ENCODE data around the genes SIDT1, ATP6V1A and DRD3.

DNA sequence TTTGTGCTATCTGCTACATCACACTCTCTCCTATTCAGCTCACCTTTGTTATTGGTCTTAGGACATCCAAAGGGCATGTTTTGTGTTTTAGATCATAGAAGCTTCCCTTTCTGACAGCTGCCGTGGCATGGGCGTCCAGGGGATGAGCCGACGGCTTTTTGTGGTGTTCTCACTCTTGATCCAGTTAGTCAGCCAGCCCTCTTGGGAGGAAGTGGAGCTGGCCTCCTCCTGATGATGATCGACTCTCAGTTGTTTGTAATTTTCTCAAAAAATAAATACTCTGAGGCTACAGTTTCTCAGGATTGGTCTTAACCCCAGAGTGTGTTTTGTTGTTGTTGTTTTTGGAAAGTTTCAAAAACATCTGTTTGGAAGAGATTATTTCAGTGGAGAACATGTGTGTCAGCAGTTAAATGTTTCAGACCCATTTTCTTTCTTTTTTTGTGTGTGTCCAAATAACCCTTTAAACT lies 34.4 kb downstream of the BOC start:
- PRO-cap = no peak

DNA sequence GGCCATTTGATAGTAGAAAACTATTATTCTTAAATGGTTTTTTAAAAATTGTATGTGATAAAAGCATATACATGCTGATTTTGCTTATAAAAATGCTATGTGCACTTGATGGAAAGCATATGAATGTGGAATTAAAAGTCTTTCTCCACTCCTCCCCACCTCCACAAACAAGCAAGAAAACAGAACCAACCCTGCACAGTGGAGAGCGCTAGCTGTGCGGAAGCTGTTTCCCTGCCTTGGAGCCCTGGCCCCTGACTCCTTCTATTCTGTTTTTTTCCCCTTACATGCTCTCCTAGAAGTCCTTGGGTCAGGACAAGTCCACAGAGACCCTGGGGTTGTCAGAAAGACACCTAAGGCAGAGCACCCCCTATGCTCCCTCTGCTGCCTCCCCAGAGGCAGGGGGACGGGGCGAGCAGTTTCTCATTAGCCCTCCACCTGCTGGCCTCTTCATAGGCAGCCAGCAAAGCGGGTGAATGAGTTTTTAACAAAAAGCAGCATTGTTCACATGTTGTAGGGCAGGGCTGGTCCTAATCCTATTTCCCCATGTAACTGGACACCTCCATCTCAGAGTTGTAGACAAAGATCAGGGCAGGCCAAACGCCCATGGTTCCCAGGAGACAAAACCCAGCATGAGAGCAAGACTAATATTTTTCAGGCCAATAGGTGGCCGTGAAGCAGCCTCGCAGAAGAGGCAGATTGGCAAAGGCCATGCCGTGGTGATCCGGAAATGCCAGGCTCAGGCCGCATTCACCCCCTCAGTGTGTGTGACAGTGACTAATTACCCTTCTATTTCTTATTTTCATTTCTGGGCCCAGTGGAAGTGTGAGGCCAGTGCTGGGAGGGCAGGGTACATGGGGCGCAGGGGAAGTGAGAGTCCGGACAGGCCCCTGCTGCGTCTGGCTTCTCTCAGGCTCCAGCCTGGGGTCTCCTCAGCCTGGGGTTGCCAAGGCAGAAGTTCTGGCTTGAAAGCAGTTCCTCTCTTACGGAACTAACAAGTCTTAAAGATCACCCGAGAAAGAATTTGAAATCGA lies 64.5 kb downstream of the BOC start:
- PRO-cap = no peak

GRCh38 chr3:113498546-113499743 lies 16.0 kb downstream of the SPICE1 start:
- PRO-cap = no peak

DNA sequence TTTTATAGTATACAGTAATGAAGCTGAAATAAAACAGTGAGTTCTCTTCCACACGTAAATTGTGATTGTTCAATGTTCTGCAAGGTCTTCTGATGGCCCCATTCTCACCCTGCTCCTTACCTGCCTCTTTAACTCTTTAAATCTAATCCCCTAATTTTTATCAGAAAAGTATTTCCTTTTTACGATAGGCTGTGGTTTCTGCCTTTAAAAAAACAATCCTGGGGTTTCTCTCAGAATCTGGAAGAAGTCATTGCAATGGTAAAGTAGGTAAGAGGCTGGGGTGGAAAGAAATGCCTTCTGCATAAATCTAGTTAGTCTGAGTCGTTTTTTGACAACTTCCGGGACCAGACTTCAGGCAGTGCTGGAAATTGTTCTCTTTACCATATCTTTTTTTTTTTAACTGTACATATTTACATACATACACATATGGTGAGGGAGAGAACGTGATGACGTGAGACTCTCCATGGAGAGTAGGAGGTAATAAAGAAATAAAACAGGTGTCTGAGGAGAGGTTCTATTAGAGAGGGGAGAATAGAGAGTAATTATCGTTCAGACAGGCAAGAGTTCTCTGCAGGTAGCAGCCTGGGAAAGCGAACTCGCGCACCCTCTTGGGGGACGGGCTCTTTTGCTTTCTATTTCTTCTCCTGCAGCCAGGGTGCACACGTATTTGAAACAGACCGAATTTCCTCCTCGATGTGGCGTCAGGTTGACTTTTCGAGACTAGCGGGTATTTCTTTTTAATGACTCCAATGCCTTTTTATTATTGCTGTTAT lies at the start of gene SIDT1:
SIDT1 (plus strand) TSS at position 664 of the 773 bp plus-strand sequence.
- PRO-cap = no peak

- PRO-cap = no peak
Measured at GRCh38 chr3:113697075-113697947, 869 bp upstream of the USF3 start.

DNA sequence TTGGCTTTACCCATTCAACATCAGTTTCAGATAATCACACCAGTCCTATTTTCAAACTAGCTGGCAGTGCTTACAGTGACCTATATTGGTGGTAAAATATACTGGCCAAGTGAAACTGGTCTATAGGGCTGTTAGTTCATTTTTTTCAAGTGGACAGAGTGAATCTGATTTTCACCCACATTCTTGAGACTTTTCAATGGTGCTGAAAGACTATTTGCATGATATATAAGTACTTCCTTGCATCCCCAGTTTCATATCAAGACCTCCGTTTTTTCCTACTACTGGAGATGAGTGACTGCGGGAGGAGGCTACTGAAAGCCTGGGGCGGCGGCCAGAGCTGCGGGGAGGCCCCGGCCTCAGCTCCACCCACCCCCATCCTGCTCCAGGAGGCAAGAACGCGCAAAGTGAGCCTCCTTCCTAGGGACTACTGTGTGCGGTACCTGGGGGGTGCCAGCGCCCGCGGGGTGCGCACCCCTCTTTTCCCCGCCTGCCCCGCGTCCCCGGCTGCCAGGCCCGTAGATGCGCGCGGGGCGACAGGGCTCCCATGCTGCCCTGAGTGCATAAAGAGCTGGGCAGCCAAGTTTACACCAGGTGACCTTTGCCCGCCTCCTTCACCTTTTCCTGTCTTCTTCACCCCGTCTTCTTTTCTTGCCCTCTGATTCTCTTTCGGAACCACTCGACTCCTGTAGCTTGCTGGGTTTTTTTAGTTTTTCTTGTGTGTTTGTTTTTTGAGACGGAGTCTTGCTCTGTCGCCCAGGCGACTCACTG lies 2.4 kb upstream of the USF3 start:
- PRO-cap = no peak

DNA sequence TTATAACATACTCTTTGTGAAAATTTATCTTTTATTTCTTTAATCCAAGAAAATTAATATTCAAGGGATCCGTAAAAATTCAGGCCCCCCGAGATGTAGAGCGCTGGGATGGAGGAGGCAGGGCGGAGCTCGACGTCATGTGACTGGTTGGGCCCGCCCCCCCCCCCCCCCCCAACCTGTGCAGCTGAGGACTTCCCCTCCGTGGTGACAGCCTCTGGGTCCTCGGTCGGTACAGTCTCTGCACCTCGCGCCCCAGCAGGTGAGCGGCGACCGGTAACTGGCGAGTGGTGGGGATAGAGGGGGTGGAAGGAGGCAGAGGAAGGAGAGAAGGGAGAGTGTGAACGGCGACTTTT lies at the start of gene ATP6V1A:
ATP6V1A (plus strand) TSS at position 181 of the 353 bp plus-strand sequence.
- PRO-cap = bidirectional peak, plus-strand start at position 210 of the sequence, minus-strand start at position 139 of the sequence

- PRO-cap = no peak
Measured at GRCh38 chr3:114036494-114037023, 19.8 kb downstream of the CCDC191 start.

- PRO-cap = no peak
Measured at GRCh38 chr3:114070574-114070958, 14.0 kb downstream of the QTRT2 start.

DNA sequence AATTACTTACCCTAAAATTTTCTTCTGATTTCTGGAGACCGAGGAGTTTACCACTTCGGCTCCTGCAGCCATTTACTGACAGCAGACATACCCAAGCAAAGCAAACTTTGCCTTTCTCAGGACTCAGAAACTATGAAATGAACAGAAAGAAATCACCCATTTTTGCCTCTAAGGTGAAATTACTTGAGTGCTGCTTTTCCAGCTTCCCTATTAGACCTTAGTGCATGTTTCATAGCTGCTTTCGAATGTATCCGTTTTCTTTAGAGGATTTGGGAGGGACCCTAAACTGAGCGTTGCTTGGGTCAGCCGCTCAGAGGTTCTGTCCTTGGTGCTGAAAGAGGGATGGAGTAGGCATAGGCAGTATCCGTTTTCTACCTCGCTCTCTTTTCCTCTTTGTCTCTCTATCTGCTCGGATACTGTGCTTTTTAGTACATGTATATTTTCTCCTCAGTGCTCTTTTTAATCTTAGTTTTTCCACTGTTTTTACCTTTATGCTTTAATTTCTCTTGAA lies at the start of gene DRD3:
DRD3 (minus strand) TSS at position 406 of the 511 bp plus-strand sequence.
- PRO-cap = no peak

GRCh38 chr3:114214619-114215624 lies 22.5 kb downstream of the ZNF80 start:
- PRO-cap = no peak

- PRO-cap = no peak
Measured at GRCh38 chr3:114231638-114232036, 5.7 kb downstream of the ZNF80 start.

- PRO-cap = no peak
Measured at GRCh38 chr3:114318825-114320049, 25.4 kb downstream of the TIGIT start.

GRCh38 chr3:114452956-114453472 lies 159.2 kb downstream of the TIGIT start:
- PRO-cap = no peak

DNA sequence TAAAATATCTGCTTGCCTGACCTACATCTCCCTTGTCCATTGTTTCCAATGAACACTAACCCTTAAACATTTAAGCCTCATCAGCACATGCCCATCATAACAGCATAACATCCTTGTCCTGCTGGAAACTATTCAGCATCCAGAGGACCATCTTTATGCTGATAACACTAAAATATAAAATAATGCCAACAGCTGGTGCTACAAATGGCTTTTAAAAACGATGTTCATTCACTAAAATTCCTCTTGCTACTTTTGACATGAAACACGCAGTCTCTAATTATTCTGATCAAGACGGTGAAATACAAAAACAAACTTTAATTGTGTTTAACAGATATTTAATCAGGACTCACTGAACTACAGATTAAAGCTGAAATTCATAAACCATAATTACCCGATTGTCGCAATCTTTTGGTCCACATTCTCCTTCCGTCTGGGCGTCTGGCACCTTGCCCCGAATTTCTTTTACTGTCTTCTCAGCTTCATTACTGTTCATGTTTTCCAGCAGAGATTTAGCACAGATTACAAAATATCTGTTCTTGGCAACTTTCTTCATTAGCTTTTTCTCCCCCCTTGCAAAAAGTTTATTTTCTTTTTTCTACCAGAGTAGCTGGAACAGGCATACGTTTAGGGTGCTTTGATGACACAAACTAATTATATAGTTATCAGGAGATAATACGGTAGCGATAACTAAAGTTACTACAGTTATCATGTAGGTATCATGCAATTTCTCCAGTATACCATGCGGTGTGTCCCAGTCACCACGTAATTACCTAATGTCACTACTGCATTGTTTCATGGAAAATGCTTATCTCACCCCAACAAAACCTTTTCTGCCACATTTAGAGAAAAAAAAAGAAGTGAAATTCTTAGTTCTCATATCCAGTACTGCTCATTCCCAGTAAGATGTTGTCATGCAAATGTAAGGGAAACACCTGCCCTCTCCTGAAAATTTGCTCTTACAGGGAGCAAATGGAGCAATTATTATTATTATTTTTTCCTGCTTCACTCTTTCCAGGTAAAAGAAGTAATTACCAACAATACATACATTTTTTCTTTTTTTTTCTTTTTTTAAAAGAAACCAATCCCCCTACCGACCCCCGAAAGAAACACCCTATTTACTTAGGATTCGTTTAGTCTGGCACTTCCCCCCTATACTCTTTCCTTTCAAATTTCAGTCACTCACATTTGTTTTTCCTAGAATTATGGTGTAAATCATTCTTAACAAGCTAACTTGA lies 271.5 kb downstream of the TIGIT start:
- PRO-cap = no peak

DNA sequence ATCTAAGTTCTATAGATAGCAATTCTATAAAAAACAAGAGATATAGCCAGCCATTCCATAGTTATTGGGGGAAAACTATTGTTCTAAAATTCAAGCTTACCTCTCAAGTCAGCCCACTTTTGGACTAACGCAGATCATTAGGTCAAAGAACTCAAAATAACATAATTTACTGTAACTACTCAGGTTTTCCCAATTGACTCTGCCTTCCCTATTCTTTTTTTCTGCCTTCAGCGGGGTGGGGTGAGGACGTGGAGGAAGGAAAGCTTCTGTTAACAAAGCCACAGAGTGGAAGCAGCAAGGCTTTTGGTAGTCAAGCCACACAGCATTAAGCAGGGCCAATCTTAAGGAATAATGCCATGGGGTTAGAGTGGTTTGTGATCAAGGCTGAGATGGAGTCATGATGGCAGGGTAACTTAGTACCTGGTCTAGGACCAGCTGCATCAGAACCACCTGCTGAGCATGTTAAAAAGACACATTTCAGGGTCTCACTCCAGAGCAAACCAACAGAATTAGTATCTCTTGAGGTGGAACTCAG lies 277.5 kb downstream of the TIGIT start:
- PRO-cap = no peak

- PRO-cap = no peak
Measured at GRCh38 chr3:114658973-114659804, 365.4 kb downstream of the TIGIT start.

GRCh38 chr3:114774867-114775429 lies 372.1 kb downstream of the ZBTB20 start:
- PRO-cap = no peak

DNA sequence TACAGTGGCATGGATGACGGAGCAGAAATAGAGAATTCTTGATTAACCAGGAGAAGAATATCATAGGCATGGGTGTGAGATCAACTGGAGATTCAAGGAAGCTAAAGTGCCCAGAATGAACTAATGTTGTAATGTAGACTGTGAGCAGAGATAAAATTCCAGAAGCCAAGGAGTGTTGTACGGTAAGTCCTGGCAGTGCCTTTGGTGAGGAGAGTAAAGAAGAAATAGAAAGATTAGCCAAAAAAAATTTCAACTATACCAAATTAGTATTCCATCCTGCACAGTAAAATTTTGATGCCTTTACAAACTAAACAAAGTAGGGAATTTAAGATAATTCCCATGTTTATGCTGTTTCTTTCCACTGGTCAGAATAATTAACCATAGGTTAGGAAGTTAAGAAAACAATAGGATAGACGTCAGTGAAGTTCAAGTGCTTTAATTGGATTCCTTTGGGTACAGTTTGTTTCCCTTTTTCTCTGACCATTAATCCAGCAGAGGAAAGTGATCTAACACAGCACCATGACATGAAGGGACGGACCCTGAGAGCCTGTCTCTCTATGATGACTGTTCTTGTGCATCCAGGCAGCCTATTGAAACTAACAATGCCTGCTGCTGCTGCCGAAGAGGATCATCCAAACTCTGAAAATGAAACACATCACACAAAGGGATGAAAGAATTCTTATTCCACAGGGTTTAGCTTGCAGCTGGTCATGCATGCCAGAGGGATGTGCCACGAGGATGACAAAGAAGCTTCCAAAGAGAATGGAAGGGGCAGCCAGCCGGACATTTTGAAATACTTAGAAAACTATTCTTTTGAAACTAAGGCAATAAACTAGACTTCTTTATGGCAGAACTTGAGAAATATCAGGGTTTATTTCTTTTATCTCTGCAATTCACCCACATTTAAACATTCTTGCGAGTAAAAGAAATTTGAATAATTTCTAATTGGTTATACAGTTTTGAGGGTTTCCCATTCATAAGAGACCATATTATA lies 75.6 kb downstream of the ZBTB20 start:
- PRO-cap = no peak

DNA sequence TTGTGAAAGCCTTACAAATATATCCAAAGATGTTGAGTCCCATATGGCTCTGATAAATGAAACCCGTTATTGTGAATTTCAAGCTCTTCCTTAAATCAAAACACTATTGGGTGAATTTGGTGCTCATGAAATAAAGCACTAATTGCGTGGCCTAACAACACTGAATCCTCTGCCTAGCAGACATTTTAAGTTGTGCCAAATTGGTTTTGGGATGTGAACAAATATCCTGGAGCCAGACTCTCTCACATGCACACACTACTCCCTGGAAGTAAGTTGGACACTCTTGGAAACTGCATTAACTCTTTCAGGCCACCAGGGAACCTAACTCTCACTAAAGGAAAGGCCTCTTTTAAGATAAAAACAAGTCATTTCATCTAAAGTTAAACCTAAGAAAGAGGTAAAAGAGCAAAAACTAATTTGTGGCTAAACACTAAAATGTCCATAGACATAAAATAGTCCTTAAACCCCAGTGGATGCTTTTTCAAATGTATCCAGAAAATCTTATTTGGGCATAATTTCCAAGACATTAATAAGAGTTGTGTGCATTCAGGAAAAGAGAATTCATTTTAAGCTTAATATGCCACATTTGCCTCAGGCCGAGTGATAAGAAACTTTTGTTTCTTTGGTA lies 61.9 kb downstream of the ZBTB20 start:
- PRO-cap = no peak

Measured in mesothelial cell of epicardium (in vitro differentiated cells).